Mesothelial cell of epicardium (in vitro differentiated cells): ENCODE measurements around a stretch of chr6.

DNA sequence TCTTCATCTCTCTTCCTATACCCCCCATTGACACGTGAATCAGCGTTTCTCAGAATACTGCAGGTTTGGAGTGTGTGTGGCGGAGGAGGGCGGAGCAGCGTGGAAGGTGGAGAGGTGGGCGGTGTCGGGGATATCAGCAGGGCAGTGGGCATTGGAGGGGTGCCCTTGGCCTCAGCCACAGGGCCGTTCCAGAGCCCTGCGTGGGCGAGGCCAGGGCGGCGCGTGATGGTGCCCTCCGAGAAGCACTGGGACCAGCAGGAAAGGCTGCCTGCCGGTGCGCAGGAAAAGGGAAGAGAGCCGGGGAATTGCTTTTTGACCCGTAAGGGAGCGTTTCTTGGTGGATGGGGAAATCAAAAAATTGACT lies 82.8 kb upstream of the DUSP22 start:
- PRO-cap: no peak

DNA sequence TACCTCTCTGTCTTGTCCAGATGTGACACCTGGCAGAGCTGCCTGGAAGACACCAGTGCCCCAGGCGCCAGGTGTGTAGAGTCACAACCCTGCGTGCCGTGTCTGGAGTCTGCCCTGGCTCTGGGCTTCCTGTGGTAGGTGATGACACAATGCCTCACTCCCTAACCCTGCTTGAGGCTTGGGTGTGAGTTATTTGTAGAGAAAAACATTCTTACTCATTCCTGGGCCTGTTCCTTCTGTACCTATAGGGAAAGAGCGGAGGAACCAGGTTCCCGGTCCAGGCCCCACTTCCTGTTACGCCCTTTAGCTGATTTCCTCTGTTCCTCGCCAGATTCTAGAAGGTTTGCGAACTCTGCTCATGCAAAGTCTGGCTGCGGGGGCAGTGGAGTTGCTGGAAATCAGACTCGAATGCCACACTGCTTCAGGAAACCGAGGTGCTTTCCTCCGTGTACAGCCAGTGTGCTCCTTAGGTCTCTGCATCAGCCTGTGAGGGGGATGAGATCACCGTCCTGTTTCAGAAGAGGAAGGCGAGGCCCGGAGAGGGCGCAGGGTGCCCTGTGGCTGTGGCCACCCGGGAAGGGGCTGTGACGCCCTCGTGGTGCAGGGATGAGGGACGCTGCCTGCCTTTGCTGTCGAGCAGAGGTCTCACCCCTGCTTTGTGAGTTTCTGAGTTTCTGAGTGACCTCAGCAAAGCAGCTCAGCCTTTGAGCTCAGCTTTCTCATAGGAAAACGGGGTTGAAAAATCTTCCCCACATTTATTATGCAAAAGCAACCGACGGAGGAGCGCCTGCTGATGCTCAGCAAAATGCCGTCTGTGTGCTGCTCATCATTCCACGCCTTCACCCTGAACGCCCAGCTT lies 67.0 kb upstream of the DUSP22 start:
- PRO-cap: no peak

DNA sequence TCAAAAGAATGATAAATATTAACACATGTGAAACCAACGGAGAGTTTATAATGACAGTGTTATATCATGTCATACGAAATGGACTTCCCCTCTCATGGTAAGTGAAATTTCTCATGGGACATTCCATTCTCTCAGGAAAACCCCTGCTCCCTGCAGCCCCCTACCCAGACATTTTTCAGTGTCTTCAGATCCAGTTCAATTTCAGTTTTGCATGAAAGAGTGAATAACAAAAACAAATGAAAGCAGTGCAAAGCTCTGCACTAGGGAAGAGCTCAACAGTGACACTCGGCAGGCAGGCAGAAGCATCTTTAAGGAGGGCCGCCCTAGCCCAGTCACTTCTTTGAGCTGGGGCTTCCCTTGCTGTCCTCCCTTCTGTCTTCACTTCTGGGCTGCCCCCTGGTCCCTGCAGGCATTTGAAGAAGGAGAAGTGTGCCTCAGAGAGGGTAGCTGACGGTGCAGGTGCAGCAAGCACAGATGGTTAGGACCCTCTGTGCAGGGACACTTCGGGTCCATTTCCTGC lies 5.6 kb upstream of the DUSP22 start:
- PRO-cap: no peak

DNA sequence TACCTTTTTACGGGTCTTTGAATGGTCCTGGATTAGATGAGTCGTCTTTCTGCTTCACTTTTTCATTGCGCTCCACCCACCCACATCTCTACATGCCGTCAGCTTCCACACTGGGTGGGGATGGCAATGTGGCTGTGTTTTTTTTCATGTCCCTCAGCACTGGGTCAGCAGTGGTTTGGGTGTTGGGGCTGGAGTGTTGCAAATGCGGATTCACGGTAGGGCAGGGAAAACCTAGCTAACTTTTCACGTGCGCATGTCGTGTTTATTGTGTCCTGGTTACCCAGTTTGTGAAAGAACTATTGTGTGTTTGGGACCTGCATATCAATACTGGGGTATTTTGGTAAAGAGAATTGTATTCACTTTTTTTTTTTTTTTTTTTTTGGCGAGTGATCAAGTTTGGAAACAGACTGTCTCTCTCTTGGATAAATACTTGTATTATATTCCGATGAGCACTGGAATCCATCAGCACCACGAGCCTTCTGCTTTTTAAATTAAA lies 1.2 kb downstream of the DUSP22 start:
- PRO-cap: no peak

DNA sequence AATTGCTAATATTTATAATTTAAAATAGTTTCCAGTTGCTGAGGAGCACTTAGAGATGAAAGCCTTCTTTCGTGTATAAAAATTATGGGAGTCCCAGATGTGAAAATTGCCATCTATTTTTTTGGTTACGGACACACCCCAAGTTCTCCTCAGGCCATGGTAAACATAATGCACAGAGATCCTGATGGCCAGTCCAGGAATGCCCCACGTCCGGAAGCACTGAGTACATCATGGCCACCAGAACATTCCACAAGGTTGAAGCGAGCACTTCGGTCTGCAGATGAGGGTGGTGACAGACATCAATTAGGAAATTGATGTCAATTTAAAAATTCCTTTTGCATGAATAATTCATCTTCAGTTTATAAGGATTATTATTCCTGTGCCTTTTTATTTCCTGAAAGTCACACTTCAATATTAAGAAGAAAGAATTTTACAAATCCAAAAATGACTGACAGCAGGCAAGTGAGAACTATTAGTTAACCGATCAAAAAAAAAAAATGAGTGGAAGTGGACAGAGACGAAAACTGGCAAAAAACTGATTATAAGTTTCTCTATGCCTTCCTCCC lies 13.2 kb upstream of the EXOC2 start:
- PRO-cap: no peak

DNA sequence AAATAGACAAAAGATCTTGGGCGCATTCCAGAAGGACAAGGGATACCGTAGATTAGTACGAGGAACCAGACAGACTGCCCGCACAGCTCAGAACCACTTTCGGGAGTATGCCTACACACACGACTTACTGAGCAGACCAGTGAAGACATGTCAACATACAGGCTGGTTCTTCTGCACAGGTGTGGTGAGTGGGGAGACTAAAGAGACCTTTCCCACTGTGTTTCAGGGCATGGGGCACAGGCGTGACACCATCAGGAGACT lies 15.8 kb upstream of the FOXQ1 start:
- PRO-cap: no peak

- PRO-cap: no peak
These were observed 5.6 kb upstream of the FOXF2 start for GRCh38 chr6:1383432-1384437.

GRCh38 chr6:1526314-1527070 lies 83.2 kb upstream of the FOXC1 start:
- PRO-cap: no peak

DNA sequence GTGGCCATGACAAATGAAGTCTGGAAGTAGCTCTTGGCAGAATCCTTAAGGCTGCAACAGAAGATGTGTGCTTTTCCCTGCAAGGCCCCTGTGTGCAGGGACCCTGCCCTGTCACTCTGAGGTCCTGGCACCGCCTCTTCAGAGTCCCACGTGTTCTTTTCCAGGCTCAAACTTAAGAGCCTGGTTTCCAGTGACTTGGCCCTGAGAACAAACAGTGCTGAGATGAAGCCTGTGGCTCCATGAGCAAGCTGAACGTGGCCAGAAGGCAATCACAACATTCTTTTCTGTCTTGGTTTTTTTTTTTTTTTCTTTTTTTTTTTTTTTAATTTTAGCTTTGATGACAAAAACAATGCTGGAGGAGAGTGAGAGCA lies 85.9 kb downstream of the FOXC1 start:
- PRO-cap: no peak

GRCh38 chr6:1778585-1778995 lies 168.9 kb downstream of the FOXC1 start:
- PRO-cap: no peak

GRCh38 chr6:1832617-1833231 lies 223.0 kb downstream of the FOXC1 start:
- PRO-cap: no peak

GRCh38 chr6:1917150-1918042 lies 307.7 kb downstream of the FOXC1 start:
- PRO-cap: no peak

DNA sequence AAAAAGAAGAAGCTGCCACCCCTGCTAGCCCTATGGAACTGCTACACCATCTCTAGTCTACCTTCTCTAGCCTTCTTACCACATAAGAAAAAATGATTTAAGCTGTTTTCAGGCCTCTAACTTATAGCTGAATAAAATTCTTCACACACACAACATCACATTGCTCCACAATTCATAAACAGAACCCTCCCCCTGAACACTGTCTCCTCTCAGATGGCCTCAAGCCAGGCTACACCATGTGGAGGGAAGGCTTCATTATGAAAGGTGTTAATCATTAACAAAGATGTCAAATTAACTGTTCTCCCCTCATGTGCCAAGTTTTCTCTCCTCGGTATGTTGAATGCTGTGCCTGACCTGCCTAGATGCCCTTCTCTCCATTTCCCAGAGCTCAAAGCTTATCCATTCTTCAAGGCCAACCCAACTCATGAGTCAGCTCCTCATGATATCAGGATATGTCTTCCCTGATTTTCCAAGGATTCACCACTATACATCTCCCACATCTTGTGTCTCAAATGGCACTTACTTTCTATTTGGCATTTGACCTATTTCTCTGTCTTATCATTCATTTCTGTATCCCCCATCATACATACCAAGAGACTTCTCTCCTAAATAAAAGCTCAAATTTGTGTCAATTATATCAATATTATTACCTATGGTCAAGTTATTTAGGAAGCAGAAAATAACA lies 210.3 kb downstream of the GMDS start:
- PRO-cap: no peak

DNA sequence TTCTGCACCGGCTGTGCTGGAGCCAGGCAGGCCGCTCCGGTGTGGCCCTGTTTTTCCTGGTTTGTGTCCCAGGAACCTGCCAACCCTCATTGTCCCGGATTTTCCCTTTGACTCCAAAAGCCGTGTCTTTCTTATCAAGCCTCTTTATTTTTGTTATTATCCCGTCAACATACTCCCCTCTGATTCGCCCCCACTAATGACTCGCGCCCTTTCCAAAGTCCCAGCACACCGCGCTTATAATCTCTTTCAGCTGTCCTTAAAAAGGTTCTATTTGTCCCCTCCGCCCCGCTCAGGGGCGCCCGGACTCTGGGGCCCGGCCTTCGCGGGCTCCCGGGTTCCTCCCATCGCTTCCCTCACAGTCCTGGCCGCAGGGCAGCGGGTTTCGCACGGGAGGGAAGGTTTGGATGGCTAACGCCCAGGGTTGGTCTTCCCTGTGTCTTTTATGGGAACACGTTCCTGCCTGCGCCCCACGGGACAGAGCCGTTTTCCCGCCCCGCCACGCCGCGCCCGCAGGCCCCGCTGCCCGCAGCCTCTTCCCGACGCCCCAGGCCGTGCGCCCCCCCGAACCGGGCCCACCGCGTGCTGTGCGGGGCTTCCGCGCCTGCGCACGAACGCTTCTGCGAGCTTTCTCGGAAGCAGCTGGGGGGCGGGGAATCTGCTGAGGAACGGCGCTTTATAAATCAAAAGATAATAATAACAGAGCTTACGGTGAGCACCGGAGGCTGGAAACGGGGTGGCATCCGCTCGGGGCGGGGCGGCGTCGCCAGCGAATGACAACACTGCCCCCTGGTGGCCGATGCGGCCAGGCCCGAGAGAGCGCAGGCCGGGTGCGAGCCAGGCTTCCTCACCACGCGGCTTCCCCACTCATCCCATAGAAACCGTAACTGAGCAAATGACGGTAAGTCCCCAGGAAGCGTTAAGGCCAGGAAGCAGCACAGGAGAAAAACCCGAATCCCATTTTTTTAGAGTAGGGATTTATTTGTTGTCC lies 116.6 kb downstream of the MYLK4 start:
- PRO-cap: no peak

- PRO-cap: no peak
These were observed 18.1 kb downstream of the WRNIP1 start for GRCh38 chr6:2783077-2783849.

- PRO-cap: no peak
These were observed 25.3 kb downstream of the WRNIP1 start for GRCh38 chr6:2790374-2791055.

GRCh38 chr6:2854241-2854771 lies 12.6 kb upstream of the SERPINB1 start:
- PRO-cap: no peak

- PRO-cap: no peak
These were observed 25.2 kb downstream of the SERPINB9 start for GRCh38 chr6:2877779-2878488.

DNA sequence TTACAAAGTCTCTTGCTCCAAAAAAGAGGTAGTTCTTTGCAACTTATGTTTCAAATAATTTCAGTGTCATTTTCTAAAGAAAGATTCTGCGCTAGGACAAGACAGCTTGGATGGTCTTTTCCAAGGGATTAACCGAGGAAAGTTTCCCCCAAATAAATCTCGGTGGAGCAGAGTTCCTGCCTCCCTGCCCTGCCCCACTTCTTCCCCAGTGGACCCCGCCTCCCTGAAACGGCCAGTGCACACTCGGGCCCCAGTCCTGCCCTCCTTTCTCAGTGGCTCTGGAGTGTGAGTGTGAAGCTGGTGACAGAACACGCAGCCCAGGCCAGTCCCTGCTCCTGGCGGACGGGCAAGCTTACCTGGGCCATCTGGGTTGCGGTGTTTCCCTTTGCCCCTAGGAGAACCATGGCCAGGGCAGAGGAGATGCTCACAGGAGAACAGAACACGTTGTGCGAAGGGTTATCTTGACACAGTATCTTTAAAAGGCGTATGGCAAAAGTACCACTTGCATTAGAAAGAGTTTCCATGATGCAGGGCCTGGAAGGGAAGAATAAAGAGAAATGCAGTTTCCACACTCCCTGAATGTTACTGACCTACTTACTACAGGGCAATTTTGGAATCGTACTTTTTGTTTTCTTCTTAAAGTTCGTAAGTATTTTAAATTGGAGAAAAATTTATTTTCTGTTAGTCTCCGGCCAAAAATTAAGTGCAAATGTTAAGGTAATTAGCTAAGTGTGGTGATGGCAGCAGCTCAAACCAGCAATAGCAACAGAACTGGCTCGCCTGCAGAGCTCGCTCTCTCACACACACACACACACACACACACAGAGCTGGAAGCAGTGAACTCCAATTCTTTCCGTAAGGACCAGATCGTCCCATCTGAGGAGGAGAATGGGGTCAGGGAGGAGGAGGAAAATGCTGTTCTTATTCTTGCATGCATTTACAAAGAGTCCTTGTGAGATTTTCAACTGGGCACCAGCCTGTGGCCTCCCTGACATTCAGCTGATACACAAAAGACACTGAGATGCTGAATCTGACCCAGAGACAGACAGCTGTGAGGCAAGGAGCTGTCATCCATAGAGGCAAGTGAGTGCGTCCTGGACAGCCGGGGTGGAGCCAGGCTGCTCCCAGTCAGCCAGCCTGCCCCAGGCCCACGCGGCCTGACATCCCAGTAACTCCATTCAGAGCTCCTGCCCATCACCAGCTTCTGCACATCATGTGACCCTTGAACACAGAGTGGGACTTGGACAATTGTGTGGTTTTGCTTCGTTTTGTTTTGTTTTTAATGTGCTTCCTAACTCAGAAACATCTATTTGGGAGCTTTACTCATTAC lies 2.6 kb downstream of the SERPINB9 start:
- PRO-cap: no peak

DNA sequence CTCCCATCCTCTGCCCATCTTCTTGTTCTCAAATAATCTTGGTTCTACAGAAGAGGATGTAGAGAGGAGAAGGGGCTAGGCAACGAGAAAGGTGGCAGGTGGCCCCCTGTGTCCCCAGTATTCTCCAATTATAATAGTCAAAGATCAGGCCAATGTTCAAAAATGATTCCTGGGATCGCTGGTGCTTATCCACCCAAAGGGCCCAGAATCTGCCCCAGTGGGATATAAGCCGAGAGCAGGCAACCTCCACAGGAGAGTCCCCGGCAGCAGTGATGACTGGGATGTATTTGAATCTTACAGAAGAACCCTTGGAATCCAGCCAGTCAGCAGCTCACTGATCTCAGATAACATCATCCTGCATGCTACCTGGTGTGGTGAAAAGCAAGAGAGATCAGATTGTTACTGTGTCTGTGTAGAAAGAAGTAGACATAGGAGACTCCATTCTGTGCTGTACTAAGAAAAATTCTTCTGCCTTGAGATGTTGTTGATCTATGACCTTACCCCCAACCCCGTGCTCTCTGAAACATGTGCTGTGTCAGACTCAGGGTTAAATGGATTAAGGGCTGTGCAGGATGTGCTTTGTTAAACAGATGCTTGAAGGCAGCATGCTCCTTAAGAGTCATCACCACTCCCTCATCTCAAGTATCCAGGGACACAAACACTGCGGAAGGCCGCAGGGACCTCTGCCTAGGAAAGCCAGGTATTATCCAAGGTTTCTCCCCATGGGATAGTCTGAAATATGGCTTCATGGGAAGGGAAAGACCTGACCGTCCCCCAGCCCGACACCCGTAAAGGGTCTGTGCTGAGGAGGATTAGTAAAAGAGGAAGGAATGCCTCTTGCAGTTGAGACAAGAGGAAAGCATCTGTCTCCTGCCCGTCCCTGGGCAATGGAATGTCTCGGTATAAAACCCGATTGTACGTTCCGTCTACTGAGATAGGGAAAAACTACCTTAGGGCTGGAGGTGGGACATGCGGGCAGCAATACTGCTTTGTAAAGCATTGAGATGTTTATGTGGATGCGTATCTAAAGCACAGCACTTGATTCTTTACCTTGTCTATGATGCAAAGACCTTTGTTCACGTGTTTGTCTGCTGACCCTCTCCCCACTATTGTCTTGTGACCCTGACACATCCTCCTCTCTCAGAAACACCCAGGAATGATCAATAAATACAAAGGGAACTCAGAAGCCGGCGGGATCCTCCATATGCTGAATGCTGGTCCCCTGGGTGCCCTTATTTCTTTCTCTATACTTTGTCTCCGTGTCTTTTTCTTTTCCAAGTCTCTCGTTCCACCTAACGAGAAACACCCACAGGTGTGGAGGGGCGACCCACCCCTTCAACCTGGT lies 5.7 kb upstream of the SERPINB9 start:
- PRO-cap: no peak